ENCODE data around the genes CRX, SYNGR4 and DHDH.

DNA sequence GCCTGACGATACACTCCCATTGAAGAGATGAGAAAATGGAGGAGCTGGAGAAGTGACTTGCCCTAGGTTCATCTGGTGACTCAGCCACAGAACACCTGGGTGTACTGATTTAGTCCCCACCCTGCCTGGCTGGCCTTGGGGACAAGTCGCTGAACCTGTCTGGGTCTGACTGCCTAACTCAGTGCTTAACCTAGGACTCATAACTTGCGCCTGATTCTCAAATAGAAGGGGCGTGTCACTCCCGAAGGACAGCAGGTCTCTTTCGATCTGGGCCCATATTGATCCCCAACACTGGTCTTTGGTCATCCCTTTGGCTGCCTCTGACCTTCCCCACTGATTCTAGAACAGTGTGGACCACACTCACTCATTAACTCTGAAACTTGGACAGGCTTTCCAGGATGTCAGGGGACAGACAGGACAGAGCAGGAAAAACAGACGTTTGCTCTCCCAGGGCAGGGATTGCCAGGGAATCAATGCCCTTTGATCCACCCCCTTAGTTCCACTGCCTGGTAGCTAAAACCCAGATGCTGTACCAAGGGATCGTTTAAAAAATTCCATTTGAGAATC lies 7.4 kb upstream of the BICRA start:
- PRO-cap, 2 experiments = no peak in any of the 2 experiments

- PRO-cap, 2 experiments = no peak in any of the 2 experiments
These were observed 5.9 kb upstream of the EHD2 start for GRCh38 chr19:47707347-47707662.

GRCh38 chr19:47821813-47822322 lies at the start of gene CRX:
Gene CRX, plus strand, starts transcription at chr19:47821937.
- PRO-cap, 2 experiments = no peak in any of the 2 experiments

GRCh38 chr19:47865188-47865670 lies 6.2 kb downstream of the TPRX2 start:
- PRO-cap, 2 experiments = no peak in any of the 2 experiments

- PRO-cap, 2 experiments = no peak in any of the 2 experiments
These were observed 3.0 kb downstream of the PLA2G4C start for GRCh38 chr19:48107471-48108196.

- PRO-cap, 2 experiments = peak in 2 of 2 experiments; most common plus-strand start chr19:48204112 (in 2); most common minus-strand start chr19:48203952 (in 2)
These were observed 33.4 kb downstream of the ZSWIM9 start for GRCh38 chr19:48203650-48204535.

- PRO-cap, 2 experiments = peak in 2 of 2 experiments; most common plus-strand start chr19:48330336 (in 2); most common minus-strand start chr19:48330444 (in 1)
These were observed 4.9 kb downstream of the EMP3 start for GRCh38 chr19:48330048-48330761.

DNA sequence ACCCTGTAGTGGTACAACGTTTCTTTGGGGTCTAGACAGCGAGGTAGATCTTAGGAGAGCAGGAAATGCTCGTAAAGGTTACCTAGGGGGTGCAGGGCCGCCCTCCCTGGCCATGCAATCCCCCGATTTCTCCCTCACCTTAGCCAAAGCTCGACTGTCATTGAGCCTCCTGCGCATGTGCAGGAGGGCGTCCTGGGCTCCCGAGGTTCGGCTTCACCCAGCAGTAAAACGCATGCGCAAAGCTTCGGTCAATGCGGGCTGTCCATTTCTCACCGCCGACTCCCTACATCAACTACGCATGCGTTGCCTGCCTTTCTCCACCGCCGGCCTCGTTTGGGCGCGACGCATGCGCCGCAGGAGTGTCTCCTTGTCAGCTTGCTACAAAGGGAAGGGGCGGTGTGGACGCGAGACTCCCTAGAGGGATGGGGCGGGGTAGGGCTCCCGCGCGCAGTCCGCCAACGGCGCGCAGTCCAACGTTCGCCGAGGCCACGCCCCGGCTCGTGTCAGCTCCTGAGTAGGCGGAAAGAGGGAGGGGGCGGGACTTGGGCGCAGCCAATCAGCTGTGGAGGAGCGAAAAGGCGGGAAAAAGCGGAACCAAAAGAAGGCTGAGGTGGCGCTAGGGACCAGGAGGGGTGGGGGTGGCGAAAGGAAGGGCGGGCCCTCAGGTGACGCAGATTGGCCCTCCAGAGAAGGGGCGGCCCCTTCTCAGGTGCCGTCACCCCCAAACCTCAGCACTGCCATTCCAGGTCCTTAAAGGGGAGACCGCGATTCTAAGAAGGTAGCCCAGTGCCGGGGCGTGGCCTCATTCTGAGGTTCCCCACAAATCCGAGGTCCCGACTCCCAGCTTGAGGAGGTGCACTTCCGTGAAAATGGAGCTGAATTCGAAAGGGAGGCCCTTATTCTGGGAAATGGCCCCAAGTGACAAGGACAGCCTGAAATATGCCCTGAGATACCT lies at the start of gene SYNGR4:
Gene SYNGR4 (plus strand): TSS at position 608 of the 955 bp plus-strand sequence.
- PRO-cap, 2 experiments = peak in 2 of 2 experiments; most common plus-strand start position 370 of the sequence (in 1); most common minus-strand start position 159 of the sequence (in 2)

- PRO-cap, 2 experiments = no peak in any of the 2 experiments
These were observed 4.3 kb downstream of the GRIN2D start for GRCh38 chr19:48397452-48398421.

GRCh38 chr19:48398422-48398881 lies 5.0 kb downstream of the GRIN2D start:
- PRO-cap, 2 experiments = peak in 2 of 2 experiments; most common minus-strand start chr19:48398715 (in 1)

GRCh38 chr19:48543098-48543882 lies 8.7 kb upstream of the SULT2B1 start:
- PRO-cap, 2 experiments = no peak in any of the 2 experiments

DNA sequence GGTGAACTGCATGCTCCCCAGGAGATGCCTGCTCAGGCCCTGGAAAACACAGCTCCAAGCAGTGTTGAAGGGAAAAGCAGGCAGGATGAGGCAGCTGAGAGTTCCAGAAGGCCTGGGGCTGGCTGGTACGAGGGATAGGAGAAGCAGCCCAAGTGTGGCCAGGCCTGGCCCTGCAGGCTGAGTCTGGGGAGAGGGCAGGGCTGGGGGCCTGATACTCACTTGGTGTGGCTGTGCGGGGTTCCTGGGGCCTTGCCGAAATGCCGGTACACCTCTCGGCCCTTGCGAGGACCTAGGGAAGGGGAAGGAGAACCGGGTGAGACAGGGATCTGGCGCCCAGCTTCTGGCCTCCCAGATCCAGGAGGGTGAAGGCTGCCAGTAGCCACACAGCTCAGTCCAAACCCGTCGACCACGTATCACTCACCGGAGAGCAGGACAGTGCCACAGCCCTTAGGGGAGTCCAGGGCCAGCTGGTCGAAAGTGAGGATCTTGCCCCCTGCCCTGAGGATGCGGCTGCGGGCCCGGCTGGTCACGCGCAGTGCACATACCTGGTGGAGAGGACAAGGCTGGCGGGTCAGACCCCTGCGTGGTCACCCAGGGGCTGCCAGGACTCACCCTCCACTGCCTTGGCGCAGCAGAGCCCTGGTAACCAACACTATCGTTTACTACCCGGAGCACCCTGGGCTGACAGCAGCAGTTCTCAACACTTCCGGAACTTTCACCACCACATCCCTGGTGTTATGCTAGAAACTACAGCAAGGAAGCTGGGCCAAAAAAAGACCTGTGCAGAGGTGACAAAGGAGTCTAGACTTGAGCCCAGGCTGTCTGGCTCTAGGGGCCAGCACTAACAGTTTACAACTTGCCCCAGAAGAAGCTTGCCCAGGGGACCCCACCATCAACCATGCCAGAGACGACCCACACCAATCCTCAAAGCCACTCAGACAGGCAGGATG lies 1.1 kb upstream of the FAM83E start:
- PRO-cap, 2 experiments = no peak in any of the 2 experiments

- PRO-cap, 2 experiments = peak in 1 of 2 experiments; most common plus-strand start chr19:48696781 (in 1); most common minus-strand start chr19:48696602 (in 1)
These were observed 691 bp downstream of the FUT2 start for GRCh38 chr19:48696132-48697191.

DNA sequence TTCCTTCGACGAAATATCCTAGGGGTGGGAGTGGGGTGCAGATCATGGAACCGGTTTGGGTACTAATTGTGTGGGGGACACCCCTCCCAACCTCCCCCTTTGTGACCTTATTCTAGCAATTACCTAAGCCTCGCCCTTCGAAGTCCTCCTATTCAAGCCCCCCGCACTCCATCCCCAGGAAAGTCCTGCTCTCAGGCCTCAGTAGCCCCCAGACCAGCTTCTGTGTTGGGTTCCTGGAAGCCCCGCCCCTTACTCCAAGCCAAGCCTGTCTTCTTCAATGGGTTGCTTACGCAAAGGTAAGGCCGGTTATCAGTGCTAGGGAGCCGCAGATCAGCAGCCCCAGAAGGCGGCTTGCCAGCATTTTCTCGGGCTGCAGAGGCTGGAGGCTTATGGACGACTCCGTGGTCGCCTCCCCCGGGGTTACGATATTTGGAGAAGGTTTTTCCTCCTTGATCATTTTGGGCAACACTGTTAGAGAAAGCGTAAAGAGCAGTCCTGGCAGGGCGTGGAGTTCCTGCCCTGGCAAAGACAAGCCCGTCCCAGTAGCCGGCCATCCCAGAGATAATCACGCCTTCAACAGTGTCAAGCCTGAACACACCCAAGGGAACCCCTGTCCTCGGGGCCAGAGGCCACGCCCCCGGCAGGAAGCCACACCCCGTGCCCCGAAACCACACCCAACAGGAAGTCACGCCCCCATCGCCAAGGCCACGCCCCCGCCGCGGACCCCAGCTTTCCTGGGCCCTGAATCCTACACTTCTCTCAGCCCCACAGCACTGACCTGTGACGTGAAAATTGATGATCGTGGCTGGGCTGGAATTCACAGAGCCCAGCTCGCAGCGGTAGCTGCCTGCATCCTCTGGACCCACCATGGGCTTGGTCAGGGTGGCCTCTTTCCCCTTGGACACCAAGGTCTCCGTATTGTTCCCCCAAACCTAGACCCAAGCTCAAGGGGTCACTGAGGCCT lies 883 bp upstream of the RASIP1 start:
- PRO-cap, 2 experiments = peak in 2 of 2 experiments; most common plus-strand start position 753 of the sequence (in 2); most common minus-strand start position 578 of the sequence (in 2)

- PRO-cap, 2 experiments = no peak in any of the 2 experiments
These were observed 1.2 kb upstream of the IZUMO1 start for GRCh38 chr19:48747843-48748376.

- PRO-cap, 2 experiments = peak in 1 of 2 experiments; most common plus-strand start chr19:48907930 (in 1)
These were observed 7.6 kb downstream of the NUCB1 start for GRCh38 chr19:48907658-48908132.

- PRO-cap, 2 experiments = no peak in any of the 2 experiments
These were observed 10.8 kb upstream of the DHDH start for GRCh38 chr19:48922562-48923292.

DNA sequence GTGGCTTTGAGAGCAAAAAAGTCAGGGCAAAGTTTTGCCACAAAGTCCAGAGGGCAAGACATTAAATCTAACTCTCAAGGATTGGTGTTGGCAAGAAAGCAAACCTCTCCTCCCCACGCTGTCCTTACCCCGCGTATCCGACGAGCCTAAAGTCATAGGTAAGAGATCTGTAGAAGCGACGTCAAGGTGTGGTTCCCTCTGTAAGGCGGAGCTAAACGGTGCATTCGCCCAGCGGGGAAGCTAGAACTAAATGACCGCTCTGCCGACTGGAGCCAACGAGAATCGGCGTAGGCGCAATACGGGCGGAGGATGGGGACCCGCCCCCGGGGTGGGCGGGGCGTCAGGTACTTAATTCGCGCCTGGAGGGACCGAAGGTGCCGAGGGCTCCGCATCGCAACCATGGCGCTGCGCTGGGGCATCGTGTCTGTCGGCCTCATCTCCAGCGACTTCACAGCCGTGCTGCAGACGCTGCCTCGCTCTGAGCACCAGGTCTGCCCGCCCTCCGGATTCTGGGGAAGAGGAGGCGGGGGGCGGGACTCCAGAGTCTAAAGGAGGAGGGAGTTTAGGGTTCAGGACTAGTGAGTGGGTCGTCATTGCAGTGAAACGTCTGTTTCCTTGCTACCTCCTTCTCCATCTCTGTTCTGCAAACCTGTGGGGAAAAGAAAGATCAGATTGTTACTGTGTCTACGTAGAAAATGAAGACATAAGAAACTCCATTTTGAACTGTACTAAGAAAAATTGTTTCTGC lies at the start of gene DHDH:
Gene DHDH (plus strand): TSS at position 377 of the 748 bp plus-strand sequence.
- PRO-cap, 2 experiments = peak in 1 of 2 experiments; most common plus-strand start position 377 of the sequence (in 1); most common minus-strand start position 252 of the sequence (in 1)

DNA sequence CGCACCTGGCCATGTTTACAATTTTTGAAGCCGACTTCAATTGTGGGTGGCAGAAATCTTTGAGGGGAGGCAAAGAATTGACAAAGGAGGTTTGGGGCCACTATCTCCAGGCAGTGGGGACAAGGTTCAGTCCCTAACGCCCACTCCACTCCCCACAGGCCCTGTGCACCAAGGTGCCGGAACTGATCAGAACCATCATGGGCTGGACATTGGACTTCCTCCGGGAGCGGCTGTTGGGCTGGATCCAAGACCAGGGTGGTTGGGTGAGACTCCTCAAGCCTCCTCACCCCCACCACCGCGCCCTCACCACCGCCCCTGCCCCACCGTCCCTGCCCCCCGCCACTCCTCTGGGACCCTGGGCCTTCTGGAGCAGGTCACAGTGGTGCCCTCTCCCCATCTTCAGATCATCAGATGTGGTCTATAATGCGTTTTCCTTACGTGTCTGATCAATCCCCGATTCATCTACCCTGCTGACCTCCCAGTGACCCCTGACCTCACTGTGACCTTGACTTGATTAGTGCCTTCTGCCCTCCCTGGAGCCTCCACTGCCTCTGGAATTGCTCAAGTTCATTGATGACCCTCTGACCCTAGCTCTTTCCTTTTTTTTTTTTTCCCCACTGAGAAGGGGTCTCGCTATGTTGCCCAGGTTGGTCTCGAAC lies 4.3 kb upstream of the FTL start:
- PRO-cap, 2 experiments = no peak in any of the 2 experiments

GRCh38 chr19:48994010-48994532 lies 384 bp downstream of the RUVBL2 start:
- PRO-cap, 2 experiments = no peak in any of the 2 experiments